NALM6 (cell line): ENCODE results near the genes TSPAN6, SRPX2 and BEX1.

DNA sequence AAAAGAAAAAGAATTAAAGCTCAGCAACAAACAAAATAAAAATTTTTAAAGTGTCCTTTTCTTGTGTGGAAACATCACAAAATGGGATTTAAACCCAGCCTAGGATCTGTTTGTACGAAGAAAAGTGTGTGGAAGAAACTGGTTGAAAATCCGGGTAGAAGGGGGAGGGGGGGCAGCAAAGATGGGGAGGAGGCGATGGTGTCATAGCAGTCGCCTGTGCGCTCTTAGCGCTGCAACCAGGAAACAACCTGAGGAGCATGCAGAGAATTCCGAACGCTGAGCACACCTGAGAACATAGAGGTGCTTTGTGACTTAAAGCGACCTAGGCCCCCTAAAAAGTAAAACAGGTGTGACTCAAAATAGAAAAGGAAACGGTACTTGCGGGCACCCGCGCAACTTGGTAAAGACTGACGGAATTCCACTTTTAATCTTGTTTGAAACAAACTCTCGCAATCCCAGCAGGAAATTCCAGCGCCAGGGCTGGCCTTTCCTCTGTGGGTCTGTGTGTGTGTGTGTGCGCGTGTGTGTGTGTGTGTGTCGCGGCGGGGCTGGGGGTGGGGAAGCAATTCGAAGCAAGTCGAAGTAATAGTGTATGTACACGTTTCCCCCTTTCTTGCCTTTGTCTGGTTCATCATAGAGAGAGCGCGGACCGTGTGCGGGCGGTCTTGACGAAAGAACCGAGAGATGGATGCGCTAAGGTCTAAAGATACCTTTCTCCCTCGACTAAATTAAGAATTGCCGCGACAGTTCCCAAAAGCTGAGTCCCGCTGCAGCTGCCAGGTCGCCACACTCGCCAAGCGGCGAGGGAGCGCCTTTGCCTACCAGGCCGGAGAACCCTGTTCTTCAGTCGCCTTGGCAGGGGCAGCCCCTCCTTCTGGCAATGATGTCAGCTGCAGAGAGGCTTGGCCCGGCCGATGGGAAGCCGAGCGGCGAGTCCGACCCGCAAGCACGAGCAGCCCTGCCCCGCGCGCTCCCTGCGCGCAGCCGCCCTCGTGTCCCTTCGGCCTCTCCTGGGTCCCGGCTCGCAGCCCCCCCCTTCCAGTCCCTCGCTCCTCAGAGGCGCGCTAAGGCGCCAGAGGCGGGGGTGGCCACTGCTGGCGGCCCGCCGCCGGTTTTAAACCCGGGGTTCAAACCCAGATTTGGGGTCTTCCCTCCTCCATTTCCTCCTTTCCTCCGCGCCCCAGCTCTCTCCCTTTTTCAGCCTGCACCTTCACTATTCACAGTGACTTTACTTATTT, 2.4 kb downstream of the PCDH11X start:
- PRO-cap = no peak

GRCh38 chrX:92103359-92103920, 324.3 kb downstream of the PCDH11X start:
- PRO-cap = no peak

DNA sequence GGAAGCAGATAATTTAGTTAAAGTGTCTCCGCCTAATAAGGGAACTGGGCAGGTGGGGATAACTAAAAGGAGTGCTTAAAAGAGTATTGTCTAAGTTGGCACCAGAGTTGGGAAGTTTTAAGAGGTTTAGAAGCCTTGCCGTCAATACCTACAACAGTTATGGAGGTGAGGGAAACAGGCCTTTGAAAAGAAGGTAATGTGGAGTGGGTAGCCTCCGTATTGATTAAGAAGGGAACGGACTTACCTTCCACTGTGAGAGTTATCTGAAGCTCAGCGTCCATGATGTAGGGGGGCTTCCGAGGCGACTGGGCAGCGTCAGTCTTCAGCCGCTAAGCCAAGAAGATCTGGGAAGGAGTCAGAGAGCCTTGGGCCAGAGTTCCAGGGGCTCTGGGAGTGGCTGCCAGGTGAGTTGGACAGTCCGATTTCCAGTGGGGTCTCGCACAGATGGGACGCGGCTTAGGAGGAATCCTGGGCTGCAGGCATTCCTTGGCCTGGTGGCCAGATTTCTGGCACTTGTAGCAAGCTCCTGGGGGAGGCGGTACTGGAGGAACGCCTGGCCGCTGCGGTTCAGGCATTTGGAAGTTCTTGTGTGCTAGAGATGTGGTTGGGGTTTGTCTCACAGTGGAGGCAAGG, 1027.9 kb downstream of the FAM133A start:
- PRO-cap = no peak

- PRO-cap = no peak
These were observed 1028.4 kb downstream of the FAM133A start for GRCh38 chrX:94702396-94702898.

DNA sequence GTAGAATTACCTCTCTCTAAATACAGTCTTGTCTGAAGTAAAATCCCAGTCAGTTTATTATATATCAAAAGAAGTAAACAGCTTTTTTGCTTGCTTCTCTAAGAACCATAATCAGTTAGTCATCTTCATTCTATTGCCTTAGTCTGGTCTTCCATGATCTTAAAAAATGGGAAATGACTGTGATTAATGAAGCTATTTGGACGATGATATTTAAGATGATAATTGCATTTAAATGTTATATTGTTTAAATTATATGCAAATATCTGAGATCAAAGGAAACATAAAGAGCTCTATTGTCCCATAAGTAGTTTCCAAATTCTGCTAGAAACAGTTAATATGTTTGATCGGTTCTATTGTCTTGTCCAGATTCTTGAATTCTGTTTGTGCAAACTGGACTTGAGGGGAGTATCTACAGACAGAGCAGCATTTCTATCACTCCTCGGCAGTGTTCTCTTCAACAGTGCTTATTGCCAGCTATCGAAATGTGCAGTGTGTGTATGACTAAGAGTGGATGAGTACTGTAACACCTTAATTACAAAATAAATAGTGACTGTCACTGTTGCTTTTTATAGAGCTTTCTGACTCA, 274.4 kb downstream of the RPA4 start:
- PRO-cap = no peak

- PRO-cap = no peak
These were observed 66.3 kb upstream of the PCDH19 start for GRCh38 chrX:100476489-100476690.

- PRO-cap = no peak
These were observed at the start of gene TSPAN6 for GRCh38 chrX:100635829-100637329. TSPAN6 (minus strand) TSS chrX:100636806.

DNA sequence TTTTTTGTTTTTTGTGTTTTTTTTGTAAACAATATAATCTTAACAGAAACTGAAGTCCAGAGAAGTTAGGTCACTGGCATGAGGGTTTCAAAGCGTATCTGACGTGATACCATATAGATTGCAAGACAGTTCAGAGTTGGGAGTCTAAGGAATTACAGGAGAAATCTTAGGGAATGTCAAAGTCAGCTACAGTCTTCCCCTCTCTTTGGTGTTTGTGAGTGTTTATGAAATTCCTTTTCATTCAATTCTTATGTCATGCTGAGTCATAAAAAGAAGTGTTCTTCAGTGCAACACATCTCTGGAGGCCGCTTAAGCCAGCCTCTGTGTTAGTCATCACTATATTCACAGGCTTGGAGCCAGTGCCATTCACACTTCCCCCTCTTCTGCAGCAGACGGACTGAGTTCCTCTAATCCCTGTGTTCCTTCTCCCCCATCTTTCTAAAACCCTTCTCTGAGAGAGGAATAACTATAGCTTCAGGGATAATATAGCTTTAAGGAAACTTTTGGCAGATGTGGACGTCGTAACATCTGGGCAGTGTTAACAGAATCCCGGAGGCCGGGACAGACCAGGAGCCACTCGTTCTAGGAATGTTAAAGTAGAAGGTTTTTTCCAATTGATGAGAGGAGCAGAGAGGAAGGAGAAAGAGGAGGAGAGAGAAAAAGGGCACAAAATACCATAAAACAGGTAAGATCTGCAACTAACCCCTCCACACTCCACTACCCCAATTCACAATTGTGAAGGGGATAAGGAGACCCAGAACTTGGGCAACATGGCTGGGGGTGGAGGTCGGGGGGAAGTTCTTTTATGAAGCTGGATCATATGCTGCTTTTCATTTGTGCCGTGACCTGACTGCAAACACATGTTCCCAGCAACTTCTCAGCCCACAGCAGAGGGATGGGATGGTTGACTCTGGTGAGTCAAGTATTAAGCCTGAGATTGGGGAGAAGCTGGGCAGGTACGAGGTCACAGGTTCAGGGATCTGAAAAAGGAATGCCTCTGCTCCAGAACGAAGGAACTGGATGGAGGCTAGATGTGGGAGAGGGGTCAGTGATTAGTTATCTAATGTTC, at the start of gene SRPX2:
Gene SRPX2 (plus strand): TSS at position 369 of the 1,069 bp plus-strand sequence.
- PRO-cap = no peak

GRCh38 chrX:100651989-100652504, 8.0 kb downstream of the SRPX2 start:
- PRO-cap = no peak

DNA sequence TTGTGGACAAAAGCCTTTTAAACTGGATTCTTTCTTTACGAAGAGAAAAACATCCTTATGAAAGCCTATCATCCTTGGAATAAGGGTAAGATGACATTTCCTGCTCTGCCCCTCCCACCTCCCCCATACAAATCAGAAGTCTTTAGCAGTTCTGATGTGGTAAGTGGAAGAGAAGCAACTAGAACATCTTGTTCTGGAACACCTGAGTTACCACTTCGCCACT, 4.4 kb downstream of the XKRX start:
- PRO-cap = no peak

DNA sequence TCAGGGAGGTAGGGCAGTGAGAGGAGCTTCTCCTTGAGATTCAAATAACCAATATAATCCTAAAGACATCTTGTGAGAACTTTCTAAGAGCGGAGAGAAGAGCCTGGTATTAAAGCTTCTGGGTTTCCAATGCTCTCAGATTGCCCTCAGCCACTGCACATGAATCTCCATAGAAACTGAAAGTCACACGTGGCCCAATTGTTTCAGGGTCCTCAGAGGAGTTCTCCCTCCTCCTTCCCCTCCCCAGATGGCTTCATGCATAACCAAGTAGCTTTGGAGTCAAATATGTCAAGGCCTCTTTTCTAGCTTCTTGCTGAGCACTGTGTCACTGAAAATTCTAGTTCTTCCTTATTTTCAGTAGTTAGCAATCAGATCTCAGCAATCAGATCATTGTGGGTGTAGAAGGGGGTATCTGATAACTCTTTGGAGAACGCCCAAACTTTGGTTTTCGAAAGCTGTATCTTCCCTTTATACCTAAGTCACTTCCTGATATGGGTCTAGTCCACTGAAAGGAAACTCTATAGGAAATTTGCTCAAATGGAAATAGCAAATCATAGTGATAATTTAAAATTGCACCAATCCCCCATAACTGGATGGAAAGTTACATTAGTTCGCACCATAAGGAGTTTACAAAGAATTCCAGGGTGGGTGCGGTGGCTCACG, 2.2 kb downstream of the BTK start:
- PRO-cap = bidirectional peak, plus-strand start at position 282 of the sequence, minus-strand start at position 178 of the sequence

DNA sequence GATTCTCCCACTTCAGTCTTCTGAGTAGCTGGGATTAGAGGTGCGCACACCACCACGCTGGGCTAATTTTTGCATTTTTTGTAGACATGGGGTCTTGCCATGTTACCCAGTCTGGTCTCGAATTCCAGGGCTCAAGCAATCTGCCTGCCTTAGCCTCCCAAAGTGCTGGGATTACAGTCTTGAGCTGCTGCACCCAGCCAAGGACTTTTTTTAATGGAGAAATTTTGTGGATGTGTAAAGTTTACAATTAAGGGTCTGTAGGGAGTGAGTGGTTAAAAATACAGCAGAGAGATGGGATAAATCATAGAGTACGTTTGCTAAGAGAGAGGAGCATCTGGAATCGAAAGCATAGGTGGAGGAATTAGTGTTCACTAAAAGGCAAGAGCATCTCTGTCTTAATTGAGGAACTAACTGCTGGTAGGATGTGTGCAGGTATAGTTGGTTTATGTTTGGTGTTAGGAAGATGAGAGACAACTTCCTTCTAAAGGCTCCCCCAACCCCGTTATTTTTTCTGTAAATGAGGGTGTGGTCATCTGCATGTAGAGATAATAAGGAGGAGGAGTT, 18.0 kb downstream of the HNRNPH2 start:
- PRO-cap = no peak

- PRO-cap = no peak
These were observed 30.6 kb upstream of the TMSB15A start for GRCh38 chrX:102547037-102547585.

DNA sequence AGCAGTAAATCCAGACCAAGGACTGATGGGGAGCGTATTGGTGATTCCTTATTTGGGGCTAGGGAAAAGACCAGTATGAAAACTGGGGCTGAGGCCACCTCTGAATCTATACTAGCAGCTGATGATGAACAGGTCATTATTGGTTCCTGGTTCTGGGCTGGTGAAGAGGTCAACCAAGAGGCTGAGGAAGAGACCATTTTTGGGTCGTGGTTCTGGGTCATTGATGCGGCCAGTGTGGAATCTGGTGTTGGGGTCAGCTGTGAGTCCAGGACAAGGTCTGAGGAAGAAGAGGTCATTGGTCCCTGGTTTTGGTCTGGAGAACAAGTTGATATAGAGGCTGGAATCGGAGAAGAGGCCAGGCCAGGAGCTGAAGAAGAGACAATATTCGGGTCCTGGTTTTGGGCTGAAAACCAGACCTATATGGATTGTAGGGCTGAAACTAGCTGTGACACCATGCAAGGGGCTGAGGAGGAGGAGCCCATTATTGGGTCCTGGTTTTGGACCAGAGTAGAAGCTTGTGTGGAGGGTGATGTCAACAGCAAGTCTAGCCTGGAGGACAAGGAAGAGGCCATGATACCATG, 4.1 kb downstream of the GPRASP1 start:
- PRO-cap = no peak

DNA sequence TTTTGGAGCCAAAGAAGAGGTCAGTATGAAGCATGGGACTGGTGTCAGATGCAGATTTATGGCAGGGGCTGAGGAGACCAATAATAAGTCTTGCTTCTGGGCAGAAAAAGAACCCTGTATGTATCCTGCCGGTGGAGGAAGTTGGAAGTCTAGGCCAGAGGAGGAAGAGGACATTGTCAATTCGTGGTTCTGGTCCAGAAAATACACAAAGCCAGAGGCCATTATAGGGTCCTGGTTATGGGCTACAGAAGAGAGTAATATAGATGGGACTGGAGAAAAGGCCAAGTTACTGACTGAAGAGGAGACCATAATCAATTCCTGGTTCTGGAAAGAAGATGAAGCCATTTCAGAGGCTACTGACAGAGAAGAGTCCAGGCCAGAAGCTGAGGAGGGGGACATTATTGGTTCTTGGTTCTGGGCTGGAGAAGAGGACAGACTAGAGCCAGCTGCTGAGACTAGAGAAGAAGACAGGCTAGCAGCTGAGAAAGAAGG, 4.6 kb downstream of the GPRASP1 start:
- PRO-cap = no peak

GRCh38 chrX:102712599-102713387, 545 bp downstream of the GPRASP2 start:
- PRO-cap = no peak

GRCh38 chrX:102864853-102865393, 72.1 kb upstream of the RAB40AL start:
- PRO-cap = no peak

DNA sequence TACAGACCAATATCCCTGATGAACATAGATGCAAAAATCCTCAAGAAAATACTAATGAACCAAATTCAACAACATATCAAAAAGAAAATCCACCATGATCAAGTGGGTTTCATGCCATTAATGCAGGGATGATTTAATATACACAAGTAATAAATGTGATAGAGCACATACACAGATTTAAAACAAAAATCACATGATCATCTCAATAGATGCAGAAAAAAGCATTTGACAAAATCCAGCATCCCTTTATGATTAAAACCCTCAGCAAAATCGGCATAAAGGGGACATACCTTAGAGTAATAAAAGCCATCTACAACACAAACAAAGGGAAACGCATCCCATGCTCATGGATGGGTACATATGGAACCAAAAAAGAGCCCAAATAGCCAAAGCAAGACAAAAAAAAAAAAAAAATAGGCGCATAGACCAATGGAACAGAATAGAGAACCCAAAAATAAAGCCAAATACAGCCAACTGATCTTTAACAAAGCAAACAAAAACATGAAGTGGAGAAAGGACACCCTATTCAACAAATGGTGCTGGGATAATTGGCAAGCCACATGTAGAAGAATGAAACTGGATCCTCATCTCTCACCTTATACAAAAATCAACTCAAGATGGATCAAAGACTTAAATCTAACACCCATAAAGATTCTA, 22.1 kb upstream of the RAB40AL start:
- PRO-cap = no peak

DNA sequence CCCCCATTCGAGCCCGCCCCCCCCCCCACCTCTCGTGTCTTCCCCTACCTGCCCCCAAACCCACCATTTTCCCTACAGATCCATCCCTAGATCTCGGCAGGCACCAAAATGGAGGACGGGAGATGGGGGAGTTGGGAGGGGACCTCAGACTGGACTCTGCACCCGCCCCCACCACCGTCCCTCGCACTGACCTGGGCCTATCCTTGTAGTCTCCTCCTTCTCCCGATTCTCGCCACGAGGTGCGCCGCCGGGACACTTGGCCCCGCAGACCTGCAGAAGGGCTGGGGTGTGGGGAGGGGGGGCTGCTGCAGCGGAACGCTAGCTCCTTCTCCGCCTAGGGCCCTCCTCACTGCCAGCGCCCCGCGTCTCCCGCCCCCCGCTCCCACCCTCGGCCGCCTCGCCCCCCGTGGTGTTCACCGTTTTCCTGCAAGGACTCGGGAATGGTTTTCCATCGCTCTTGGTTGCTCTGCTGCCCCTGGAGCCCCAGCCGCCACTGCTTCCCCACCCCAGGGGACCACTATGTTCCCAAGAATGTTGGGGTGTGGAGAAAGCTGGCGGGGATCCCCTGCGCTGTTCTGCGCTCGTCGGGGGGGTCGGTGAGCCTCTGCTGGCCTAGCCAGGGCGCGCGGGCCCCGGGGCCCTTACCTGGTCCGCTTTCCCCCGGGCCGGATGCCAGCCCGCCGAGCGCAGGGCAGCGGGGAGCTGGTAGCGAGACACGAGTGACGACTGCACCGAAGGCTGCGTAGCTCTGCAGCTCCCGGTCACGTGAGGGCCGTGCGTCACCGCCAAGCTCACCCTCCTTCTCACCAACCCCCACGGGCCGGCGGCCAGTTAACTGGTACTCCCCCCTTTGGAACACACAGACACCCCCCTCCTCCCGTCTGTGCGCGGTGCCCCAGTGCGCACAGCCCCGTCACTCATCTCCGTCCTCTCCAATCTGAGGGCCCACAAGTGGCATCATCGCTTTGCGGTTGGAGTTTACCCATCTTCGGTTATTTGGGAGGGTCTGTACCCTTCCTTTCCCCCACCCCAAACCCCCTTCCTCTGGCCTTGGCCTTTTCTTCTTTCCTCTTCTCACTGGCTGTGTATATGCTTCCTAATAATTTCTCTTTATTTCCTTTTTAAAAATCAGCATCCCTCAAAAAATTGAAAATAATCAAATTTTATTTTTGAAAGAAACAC, at the start of gene BEX1:
Gene BEX1 (minus strand): TSS at position 721 of the 1,182 bp plus-strand sequence.
- PRO-cap = no peak

DNA sequence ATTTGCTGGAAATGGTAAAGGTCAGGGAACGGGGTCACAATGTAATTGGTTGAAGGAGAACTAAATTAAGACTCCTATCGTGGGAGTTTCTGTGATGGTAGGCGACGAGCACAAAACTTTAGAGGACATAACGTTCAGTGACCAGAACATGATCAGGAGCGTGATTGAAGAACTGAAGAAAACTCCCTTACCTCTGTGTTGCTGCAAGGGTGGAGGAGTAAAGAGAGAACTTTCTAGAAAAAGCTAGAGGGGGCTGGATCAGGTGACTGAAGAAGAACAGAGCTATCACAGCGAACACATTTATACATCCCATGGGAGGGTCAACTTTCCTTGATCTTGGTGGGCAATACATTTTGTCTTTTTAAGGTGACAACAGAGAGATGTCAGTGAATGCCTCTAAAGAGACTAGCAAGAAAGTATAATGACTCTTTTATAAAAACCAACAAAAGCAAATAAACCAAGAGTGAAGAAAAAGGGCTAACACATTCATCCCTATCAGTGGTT, 3.8 kb downstream of the BEX4 start:
- PRO-cap = no peak